Heart (tissue), 3 donors: Measurements from ENCODE around the genes PLAGL1 and SF3B5.

DNA sequence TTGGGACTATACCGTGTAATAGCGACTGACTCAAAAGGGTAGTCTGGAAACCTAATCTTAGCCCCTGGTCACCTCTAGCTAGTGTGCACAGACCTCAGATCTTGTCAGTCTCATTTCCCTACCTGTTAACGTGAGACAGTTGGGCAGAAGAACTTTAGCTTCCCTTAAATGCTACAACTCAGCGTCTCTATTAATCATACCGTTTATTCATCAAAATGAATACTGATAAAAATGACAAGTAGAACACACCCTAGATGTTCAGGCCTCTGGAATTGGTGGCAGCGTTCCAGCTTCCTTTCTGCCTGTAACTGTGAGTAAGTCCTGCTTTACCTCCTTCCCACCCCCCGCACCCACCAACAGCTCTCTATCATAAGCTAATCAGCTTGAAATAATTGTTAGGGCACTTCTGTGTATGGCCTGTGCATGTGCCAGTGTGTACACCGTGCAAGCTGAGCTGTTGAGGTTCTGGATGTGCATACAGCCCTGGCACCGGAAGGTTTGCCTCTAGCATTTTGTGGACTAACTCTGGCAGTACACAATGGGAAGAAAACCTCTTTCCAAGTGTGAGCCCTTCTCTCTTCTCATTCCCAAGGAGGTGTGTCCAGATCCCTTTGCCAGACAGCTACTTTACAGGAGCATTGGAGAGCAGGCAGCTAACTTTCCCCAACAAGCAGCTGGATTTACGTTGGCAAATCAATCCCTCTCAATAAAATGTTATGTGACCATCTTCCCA lies 1.0 kb upstream of the ADGRG6 start:
- RAMPAGE, long total RNA, 2 experiments, result no peak in any of the 2 experiments

GRCh38 chr6:142378058-142378974 lies 76.5 kb downstream of the ADGRG6 start:
- RAMPAGE, long total RNA, 2 experiments, result no peak in any of the 2 experiments

GRCh38 chr6:142407714-142408478 lies 106.1 kb downstream of the ADGRG6 start:
- RAMPAGE, long total RNA, 2 experiments, result no peak in any of the 2 experiments

DNA sequence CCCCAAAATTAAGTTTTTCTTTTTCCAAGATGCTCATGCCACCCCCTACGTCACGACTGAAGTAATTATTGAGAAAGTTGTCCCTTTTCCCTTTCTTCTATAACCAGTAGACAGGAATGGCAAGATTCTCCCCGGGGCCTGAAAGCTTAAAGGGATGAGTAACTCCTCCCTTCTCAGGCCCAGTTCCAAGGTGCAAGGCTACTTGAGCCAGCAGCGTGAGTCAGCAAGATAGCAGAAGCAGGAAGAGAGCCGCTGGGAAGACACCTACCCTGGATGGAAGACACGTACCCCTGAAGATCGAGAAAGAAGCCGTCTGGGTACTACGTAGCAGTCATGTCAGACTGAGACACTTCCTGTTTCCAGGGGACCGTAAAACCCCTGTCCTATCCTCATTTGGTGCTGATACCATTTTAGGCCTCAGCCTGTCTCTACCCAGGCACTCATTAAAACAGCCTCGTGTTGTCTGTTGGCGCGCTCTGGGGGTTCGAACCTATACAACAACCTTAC lies 241.0 kb downstream of the ADGRG6 start:
- RAMPAGE, long total RNA, 2 experiments, result no peak in any of the 2 experiments

- RAMPAGE, long total RNA, 2 experiments, result no peak in any of the 2 experiments
Observed at GRCh38 chr6:142926136-142927326, 18.4 kb downstream of the HIVEP2 start.

GRCh38 chr6:142928232-142928684 lies 16.7 kb downstream of the HIVEP2 start:
- RAMPAGE, long total RNA, 2 experiments, result no peak in any of the 2 experiments

DNA sequence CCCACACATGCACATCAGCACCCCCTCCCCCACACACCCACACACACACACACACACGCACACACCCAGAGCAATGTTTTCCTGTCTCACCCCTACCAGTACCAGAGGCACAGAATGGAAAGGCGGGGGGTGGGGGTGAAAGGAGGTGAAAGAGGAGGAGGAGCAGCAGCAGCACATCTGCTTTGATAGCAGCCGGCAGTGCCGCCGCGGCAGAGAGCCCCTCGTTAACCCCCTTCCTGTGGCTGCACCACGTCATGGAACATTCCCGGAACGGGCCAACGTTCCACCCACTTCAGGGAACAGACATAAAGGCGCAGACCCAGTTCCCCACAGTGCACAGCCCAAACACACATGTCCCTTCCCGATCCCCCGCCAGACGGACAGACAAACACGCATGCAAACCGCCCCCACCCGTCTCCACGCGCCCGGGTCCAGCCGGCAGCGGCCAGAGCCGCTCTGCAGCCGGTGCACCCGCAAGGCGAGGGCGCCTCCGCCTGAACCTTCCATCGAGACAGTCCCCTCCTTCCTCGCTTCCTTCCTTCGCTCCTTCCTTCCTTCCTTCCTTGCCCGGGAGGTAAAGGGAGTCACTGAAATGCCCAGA lies 486 bp downstream of the HIVEP2 start:
- RAMPAGE, long total RNA, 2 experiments, result no peak in any of the 2 experiments

GRCh38 chr6:143115783-143116163 lies 55.1 kb downstream of the AIG1 start:
- RAMPAGE, long total RNA, 2 experiments, result no peak in any of the 2 experiments

GRCh38 chr6:143165649-143166691 lies 105.3 kb downstream of the AIG1 start:
- RAMPAGE, long total RNA, 2 experiments, result no peak in any of the 2 experiments

DNA sequence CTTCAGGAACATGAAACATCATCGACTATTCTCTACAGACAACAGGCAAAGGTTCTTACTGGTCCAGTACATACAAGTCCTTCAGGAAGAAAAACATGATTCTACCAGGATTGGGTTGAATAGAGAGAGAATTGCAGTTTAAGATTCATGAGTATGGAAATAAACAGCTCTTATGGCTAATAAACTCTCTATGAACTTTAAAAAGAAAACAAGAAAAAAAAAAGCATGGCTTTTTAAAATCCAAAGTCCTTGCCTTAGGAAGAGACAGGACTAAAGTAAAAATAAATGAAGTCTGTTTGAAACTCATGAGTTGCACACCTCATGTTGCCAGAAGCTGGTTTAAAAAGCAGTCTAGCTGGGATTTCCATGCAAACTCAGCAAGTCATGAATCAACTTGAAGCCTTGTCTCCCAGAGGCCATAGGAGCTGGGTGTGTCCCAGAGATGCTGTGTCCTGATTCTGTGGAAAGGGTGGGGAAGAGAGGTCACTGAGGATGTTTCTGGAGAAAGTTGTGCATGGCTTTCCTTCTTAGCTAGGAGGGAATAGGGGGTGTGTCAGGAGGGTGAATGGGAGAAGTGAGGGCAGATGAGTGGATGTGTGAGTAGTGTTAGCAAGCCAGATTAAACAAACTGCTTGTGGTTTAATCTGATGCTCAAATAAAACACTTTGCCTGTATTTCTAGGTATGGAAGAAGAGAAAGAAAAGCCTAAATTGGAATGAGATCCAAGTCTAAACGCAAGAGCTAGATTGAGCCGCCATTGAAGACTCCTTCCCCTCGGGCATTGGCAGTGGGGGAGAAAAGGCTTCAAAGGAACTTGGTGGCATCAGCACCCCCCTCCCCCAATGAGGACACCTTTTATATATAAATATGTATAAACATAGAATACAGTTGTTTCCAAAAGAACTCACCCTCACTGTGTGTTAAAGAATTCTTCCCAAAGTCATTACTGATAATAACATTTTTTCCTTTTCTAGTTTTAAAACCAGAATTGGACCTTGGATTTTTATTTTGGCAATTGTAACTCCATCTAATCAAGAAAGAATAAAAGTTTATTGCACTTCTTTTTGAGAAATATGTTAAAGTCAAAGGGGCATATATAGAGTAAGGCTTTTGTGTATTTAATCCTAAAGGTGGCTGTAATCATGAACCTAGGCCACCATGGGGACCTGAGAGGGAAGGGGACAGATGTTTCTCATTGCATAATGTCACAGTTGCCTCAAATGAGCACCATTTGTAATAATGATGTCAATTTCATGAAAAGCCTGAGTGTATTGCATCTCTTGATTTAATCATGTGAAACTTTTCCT lies 111.1 kb downstream of the ADAT2 start:
- RAMPAGE, long total RNA, 2 experiments, result no peak in any of the 2 experiments

- RAMPAGE, long total RNA, 2 experiments, result no peak in any of the 2 experiments
Observed at GRCh38 chr6:143536539-143537251, 25.2 kb upstream of the FUCA2 start.

DNA sequence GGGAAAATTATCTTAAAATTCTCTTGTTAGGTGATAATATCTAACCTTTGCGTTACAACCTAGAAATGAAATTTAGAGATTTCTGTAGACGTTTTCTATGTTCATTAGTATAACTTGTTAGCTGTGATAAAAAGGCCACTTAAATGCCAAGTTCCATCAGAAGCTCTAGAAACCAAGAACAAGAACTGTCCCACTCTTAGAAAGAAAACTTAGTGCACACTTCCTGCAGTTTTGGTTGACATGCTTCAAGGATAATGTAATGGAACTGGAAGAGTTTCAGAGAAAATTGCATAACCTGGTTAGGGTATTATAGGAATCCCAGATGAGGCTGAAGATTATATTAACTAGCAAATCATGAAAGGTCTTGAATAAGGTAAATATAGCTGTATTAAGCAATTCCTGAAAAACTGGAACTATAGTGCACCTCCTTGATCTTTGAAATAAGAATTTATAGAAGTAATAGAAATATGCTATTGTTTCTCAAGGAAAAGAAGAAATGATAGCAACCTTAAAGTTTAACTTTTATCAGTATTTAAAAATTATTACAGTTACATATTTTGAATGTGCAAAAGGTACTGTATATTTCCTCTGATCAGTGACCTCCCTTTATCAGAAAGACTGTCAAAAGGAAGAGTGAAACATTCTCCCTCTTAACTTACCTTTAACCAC lies 1.8 kb upstream of the PHACTR2 start:
- RAMPAGE, long total RNA, 2 experiments, result no peak in any of the 2 experiments

GRCh38 chr6:143941319-143942062 lies 66.6 kb downstream of the PLAGL1 start:
- RAMPAGE, long total RNA, 2 experiments, result no peak in any of the 2 experiments

DNA sequence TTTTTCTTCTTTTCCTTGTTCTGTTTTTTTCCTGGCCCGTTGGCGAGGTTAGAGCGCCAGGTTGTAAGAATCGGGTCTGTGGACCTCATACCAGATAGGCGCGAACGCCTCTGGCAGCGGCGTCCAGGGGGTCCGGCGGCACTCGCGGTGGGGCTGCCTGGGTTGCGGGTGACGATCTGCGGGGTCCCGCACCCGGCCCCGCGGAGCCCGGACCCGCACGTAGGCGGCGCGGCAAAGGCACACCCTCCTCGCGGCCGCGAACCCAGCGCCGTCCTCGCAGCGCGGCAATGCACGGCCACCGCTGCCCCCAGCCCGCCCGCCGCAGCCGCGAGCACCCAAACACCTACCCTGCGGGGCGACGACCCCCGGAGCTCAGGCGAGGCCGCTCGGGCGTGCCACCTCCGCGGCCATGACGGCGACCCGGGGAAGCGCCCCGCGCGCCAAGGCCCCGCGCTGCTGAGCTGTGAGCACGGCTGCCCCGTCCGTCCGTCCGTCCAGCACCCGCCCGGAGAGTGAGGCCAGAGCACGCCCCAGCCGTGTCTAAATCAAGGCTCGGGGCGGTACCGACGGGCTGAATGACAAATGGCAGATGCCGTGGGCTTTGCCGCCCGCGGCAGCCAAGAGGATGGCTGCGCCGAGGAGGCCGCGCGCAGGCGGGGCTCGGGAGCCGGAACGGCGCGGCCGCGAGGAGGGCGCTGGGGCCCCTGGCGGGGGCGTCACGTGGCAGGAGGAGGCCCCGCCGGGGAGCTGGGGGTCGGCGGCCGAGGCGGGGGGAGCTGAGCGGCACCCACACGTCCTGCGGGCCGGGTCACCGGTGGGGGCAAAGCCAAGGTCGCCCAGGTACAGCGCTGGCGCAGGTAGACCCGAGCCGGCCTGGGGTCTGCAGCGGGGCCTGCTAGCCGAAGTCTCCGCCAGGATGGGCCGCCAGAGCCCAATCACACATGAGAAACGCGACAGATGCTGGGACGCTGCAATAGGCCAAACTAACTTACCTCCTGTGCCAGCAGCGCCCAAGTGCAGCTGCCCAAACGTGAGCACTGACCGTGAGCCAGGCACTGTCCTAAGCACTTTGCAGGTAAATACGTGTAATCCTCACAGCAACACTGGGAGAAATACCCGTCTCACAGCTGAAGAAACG lies at the start of gene PLAGL1:
PLAGL1 (minus strand) TSS at position 517 of the 1,138 bp plus-strand sequence.
- RAMPAGE, long total RNA, 2 experiments, result no peak in any of the 2 experiments

GRCh38 chr6:144063620-144064390 lies 31.6 kb downstream of the SF3B5 start:
- RAMPAGE, long total RNA, 2 experiments, result no peak in any of the 2 experiments

GRCh38 chr6:144094112-144094690 lies 1.2 kb downstream of the SF3B5 start:
- RAMPAGE, long total RNA, 2 experiments, result no peak in any of the 2 experiments

GRCh38 chr6:144094798-144095743 lies at the start of gene SF3B5:
SF3B5 (minus strand) TSS chr6:144095573.
- RAMPAGE, long total RNA, 2 experiments, result start-site peak on the minus strand in 2 of 2 experiments, at chr6:144095535-144095616 at its widest, 468 to 1,058 reads per replicate

DNA sequence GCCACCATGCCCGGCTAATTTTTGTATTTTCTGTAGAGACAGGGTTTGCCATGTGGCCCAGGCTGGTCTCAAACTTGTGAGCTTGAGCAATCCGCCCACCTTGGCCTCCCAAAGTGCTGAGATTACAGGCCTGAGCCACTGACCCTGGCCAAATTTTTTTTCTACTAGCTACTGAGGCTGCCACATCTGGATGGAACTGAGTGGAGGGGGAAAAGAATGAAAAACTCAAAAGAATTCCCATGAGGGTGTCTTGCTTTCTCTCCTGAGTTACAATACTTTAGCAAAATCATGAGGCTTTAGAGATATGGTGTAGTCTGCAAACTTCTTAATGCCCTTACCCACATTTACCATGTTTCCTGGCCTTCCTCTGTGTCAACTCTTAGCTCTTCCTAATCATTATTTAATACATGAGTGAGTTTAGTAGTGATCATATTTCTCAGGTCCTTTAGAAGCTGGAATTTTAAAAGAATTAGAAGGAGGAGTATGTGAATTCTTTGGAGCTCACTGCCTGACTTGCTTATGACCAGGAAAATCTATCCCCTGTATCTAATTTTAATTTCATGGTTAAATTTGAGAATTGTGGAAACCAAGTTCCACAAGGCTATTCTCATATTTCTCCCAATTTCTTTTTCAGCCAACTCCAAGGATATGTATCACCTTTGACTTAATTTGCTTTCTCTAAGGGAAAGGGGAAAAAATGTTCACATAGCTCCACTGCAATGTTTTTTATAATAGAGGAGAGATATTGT lies 39.0 kb downstream of the STX11 start:
- RAMPAGE, long total RNA, 2 experiments, result no peak in any of the 2 experiments

DNA sequence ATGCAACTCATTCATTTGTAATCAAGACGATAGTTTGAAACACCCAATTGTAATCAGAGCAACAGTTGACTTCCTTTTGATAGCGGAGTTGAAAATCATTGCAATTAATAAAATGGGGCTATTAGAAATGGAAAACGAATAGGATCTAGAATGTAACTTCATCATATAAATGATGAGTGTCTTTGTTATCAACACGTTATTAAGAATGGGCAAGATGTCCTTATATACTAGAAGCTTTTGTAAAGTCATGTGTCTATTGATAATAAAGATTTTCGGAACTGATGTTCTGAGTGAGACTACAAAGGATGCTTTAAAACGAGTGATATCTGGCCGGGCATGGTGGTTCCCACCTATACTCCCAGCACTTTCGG lies 41.3 kb downstream of the STX11 start:
- RAMPAGE, long total RNA, 2 experiments, result no peak in any of the 2 experiments

- RAMPAGE, long total RNA, 2 experiments, result no peak in any of the 2 experiments
Observed at GRCh38 chr6:144284071-144284524, 1.0 kb upstream of the UTRN start.